Epithelial cell of proximal tubule (primary cell): ENCODE results near the gene FOXD4L4.

DNA sequence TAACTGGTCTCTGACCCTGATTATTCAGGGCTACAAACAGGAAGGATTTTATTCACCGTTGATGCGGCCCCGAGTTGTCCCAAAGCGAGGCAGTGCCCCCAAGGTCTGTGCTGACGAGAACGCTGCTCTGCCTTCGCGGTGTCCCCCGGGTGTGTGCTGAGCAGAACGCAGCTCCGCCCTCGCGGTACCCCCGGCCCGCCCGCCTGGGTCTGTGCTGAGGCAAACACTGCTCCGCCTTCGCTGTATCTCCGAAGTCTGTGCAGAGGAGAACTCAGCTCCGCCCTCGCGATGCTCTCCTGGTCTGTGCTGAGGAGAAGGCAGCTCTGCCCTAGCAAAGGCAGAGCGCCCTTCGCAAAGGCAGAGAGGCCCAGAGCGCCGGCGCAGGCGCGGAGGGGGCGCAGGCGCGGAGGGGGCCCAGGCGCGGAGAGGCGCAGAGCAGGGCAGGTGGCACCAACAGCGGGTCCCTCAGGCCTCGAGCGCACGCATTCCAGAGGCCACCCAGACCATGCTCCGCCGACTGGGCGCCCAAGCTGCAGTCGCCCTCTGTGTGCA lies 1503.6 kb downstream of the FOXD4L5 start:
- RAMPAGE, long total RNA, result no peak
- RRBS, result no CpG with 5 or more reads among the region's 43 CpGs

- RAMPAGE, long total RNA, result no peak
- RRBS, result no CpG with 5 or more reads among the region's 25 CpGs
These were observed at the start of gene FOXD4L4 for GRCh38 chr9:65736969-65737358. Gene FOXD4L4, plus strand, starts transcription at chr9:65737146.

GRCh38 chr9:65811244-65811874 lies 74.4 kb downstream of the FOXD4L4 start:
- RAMPAGE, long total RNA, result no peak
- RRBS, result no CpG with 5 or more reads among the region's 2 CpGs

GRCh38 chr9:65878588-65878879 lies 141.6 kb downstream of the FOXD4L4 start:
- RAMPAGE, long total RNA, result no peak
- RRBS, result no CpG with 5 or more reads among the region's 2 CpGs

DNA sequence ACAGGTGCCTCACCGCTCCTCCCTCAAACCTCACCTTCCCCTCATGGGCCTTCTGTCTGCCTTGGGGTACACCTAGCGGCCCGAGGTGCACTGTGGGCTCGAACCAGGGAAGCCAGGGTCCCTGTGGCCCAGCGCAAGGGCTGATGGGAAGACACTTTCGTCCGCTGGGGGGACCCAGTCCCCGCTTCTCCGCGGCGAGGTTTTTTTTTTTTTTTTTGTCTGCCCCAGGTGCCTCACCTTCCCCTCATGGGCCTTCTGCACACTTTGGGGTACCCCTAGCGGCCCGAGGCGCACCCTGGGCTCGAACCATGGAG lies 528.5 kb downstream of the FOXD4L4 start:
- RAMPAGE, long total RNA, result no peak
- RRBS, result no CpG with 5 or more reads among the region's 15 CpGs

DNA sequence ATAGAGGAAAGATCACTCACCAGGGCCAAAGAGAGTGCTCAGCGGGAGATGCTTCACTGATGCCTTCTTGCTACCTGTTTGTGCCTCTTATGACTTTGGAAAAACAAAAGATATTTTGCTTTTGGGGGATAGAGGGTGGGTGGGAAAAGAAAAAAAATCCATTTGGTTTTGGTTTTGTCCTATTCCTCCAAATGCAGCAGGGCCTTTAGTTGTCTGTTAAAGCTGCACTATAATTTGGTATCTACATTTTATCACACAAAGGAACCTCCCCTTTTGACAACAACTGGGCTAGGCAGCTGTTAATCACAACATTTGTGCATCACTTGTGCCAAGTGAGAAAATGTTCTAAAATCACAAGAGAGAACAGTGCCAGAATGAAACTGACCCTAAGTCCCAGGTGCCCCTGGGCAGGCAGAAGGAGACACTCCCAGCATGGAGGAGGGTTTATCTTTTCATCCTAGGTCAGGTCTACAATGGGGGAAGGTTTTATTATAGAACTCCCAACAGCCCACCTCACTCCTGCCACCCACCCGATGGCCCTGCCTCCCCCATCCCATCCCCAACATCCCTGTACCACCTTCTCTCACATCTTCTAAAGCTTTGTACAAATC lies 10.9 kb downstream of the TMEM252 start:
- RAMPAGE, long total RNA, result no peak
- RRBS, result no CpG with 5 or more reads among the region's 2 CpGs

DNA sequence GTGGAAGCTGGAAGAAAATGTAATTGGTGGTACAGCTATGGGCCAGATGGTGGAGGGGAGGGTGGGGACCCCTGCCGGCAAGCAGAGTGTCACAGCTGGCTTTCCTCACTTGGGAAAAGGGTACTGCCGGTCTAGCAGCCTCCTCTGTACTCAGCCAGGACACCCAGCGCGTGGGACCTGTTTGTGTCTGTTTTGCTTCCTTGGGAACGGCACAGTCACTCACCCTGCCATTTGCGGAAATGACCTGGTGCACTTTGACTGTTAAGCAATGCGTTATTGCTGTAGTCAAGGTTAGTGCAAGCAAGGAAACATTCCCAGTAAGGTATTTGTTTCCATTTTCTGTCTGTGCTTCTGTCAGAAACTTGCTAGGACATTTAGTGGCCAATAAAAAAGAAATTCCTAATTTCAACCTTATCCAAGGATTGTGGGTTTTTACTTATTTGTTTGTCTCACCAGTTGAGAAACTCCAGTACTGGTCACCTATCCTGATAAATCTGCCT lies 10.0 kb downstream of the TMEM252 start:
- RAMPAGE, long total RNA, result no peak
- RRBS, result no CpG with 5 or more reads among the region's 7 CpGs

GRCh38 chr9:68547328-68547837 lies 6.7 kb upstream of the TMEM252 start:
- RAMPAGE, long total RNA, result no peak

- RAMPAGE, long total RNA, result no peak
- RRBS, result no CpG with 5 or more reads among the region's 5 CpGs
These were observed 35.4 kb downstream of the PIP5K1B start for GRCh38 chr9:68740327-68740980.

GRCh38 chr9:68904160-68904994 lies 109.5 kb downstream of the PRKACG start:
- RAMPAGE, long total RNA, result no peak
- RRBS, result no CpG with 5 or more reads among the region's 6 CpGs

GRCh38 chr9:68973684-68974089 lies 40.2 kb downstream of the PRKACG start:
- RAMPAGE, long total RNA, result no peak
- RRBS, result no CpG with 5 or more reads among the region's 4 CpGs

- RAMPAGE, long total RNA, result no peak
- RRBS, result no CpG with 5 or more reads among the region's 16 CpGs
These were observed 837 bp downstream of the FXN start for GRCh38 chr9:69036350-69036828.

DNA sequence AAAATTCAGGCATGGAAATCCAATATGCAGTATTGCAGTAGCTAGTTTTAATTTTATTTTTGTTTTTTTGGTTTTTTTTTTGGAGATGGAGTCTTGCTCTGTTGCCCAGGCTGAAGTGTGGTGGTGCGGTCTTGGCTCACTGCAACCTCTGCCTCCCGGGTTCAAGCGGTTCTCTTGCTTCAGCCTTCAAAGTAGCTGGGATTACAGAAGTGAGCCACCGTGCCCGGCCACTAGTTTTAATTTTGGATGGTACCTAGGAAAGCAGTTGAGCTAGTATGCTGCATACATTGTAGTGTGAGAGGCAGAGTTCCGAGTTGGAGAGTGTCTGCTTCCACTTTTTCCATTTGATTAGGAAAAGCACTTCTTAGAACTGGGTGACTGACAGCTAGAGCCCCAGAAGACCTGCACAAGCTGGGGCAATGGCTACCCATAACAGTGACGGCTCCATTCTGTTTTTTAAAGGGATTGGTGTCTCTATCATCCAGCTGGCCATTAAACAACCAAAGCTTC lies 3.6 kb downstream of the TJP2 start:
- RAMPAGE, long total RNA, result no peak
- RRBS, result no CpG with 5 or more reads among the region's 7 CpGs

DNA sequence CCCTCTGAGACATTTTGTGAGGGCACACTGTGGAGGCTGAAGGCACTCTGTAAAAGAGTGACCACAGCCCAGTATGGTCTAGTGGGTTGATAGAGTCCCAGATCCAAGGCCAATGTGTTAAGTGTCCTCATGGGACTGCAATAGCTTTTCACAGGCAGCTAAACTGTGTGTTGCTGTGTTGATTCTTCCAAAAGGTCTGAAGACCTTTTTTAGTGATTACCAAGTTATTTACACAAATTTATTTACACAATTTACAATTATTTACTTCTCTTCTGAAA lies 90.4 kb downstream of the APBA1 start:
- RAMPAGE, long total RNA, result no peak

- RAMPAGE, long total RNA, result no peak
- RRBS, result no CpG with 5 or more reads among the region's 5 CpGs
These were observed 89.9 kb downstream of the APBA1 start for GRCh38 chr9:69582148-69582695.

- RAMPAGE, long total RNA, result no peak
- RRBS, result no CpG with 5 or more reads among the region's 4 CpGs
These were observed 36.1 kb downstream of the MAMDC2 start for GRCh38 chr9:70079669-70080277.

DNA sequence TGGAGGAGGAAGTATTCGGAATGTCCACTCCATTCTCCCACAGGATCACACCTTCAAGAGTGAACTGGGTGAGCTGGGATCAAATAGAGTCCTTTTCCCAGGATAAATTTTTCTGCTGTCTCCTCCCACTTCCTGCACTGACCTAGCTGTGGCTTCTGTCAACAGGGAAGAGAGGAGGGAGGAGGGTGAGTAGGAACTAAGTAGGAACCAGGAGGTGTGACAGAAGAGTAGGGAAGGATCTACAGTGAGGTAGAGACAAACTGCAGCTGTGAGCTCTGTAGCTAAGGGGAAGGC lies 69.4 kb downstream of the MAMDC2 start:
- RAMPAGE, long total RNA, result no peak
- RRBS, result no CpG with 5 or more reads among the region's 1 CpG

GRCh38 chr9:70120836-70121487 lies 77.3 kb downstream of the MAMDC2 start:
- RAMPAGE, long total RNA, result no peak
- RRBS, result no CpG with 5 or more reads among the region's 5 CpGs

DNA sequence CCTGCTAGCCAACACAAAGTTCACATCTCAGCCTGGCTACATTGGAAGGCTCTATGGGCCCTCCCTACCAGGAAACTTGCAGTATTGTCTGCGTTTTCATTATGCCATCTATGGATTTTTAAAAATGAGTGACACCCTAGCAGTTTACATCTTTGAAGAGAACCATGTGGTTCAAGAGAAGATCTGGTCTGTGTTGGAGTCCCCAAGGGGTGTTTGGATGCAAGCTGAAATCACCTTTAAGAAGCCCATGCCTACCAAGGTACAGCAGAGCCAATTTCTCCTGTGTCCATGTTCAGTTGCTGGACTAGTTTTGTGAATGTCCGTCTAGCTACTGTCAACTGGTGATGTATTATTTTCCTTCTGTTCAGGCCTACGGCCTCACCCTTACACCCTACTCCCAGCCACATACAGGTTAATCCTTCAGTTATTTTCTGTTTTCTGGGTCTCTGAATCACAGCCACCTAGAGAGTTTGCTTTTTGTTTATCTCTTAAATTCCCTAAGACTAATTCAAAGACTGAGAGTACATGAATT lies 100.0 kb downstream of the MAMDC2 start:
- RAMPAGE, long total RNA, result no peak
- RRBS, result no CpG with 5 or more reads among the region's 3 CpGs

DNA sequence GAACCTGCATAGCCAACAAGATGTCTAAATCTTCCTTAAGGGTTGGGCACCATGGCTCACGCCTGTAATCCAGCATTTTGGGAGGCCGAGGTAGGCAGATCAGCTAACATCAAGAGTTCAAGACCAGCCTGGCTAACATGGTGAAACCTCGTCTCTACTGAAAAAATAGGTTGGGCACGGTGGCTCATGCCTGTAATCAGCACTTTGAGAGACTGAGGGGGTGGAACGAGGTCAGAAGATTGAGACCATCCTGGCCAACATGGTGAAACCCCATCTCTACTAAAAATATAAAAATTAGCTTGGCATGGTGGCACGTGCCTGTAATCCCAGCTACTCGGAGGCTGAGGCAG lies 43.2 kb downstream of the SMC5 start:
- RAMPAGE, long total RNA, result no peak
- RRBS, result no CpG with 5 or more reads among the region's 7 CpGs